Cardiac atrium fibroblast (primary cell): ENCODE measurements around a stretch of chr16.

DNA sequence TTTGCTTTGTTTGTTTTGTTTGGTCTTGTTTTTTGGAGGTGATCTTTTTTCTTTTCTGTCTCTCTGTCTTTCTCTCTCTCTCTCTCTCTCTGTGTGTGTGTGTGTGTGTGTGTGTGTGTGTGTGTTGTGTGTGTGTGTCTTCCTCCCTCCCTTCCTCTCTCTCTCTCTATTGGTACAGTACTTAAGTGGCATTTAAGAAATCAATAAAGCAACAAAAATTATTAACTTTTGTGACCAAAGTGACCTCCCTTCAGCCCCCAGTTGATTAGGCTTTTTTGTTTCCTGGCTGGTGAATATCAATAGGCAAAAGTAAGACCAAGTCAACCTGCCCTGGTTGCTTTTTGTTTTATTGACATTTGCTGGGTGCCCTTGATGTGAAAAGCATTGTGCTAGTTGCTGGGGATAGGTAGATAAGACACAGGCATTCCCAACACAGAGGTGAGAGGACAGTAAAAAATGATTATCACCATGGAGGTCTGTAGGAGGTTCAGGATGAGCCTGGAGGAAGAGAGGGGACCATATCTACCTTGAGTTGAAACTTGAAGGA, 16.7 kb upstream of the TAT start:
- RAMPAGE, long total RNA = no peak

GRCh38 chr16:71626760-71627290, 841 bp downstream of the MARVELD3 start:
- RAMPAGE, long total RNA = no peak

- RAMPAGE, long total RNA = no peak
Measured at GRCh38 chr16:71684250-71684767, 40.2 kb downstream of the PHLPP2 start.

DNA sequence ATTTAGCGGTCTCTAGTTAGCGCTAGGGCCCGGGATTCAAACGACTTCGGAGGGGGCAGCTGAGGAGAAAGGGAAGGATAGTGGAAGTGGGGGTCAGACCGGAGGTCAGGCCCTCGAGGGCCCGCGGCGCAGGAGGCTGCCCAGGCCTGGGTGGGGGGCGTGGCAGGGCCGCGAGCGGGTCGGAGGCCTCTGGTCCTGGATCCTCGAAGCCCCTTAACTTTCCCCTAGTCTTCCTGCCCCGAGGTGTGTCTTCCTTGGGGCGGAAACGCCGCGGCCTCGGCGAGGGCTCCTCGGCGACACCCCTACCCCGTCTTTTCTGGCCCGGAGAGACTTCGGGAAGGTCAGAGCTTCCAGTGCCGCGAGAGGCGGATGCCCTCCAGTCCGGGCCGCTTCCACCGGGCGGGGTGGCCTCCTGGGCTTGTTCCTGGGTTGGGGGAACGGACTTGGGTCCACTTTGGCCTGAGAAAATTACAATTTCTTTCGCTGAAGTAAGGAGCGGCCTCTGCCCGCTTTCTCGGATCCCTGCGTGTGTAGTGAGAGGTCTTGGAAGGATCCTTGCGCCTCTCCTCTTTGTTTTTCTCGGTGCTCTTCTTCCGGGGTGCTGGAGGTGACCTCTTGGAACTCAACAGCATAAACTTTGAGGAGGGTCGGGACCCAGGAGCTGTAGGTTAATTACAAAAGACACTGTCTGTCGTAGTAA, 468 bp downstream of the IST1 start:
- RAMPAGE, long total RNA = no peak

DNA sequence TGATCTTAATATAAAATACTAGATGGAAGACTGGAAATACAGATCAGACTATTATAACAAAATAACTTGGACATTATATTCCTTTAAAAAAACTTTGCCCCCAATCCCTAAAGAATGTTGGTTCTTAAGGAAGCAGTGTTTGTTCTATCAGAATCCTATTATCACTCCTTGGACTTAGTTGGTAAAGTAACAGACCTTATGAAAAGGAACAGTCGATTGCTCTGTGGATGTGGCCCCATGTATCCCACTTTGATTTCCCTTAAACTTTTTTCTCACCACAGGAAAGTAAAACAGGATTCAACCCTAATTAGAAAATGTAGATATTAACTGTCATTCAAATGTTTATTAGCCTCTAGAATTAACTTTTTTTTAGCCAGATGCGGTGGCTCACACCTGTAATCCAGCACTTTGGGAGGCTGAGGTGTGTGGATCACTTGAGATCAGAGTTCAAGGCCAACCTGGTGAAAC, 31.6 kb downstream of the IST1 start:
- RAMPAGE, long total RNA = no peak

GRCh38 chr16:71999534-72000105, 582 bp downstream of the PKD1L3 start:
- RAMPAGE, long total RNA = no peak

GRCh38 chr16:72064419-72064761, 1.4 kb downstream of the HPR start:
- RAMPAGE, long total RNA = no peak

- RAMPAGE, long total RNA = no peak
Measured at GRCh38 chr16:72098702-72099369, 5.2 kb downstream of the DHX38 start.

DNA sequence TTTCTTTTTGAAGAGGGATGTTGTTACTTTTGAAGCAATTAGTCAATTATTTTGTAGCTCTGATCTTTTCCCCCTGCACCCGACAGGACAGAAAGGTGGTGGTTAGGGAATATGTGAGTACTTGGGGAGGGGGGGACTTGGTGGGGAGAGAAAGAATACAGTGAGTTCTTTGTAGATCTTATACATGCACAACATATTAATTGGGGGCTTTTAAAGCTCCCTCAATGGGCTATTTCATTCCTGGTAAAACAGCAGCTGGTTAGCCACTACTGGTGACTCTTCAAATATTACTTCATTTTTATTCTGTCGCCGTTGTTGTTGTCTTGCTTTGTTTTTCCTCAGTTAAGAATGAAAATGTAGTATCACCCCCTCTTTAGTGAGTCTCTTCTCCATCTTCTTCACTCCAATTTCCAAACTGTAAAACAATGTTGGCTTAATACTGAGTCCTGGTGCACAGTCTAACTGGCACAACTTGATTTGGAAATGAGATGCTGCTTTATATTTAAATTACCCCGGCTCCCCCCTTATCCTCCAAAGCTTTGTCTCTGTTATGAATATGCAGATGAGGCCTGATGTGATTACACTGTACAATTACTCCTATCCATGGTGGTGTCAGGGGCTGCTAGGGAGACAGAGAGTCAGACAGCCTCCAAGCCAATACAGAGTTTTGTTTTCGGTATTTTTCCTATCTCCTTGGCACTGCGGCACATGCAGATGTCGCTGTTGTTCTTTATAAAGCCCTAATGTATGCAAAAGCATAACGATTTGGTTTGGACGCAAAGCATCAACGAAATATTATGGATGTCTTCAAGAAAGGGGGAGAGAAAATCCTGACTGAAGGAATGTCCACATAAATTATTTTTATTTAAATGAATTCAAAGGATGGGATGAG, 256.9 kb upstream of the PMFBP1 start:
- RAMPAGE, long total RNA = no peak

- RAMPAGE, long total RNA = no peak
Measured at GRCh38 chr16:72788303-72788996, 259.5 kb downstream of the ZFHX3 start.

DNA sequence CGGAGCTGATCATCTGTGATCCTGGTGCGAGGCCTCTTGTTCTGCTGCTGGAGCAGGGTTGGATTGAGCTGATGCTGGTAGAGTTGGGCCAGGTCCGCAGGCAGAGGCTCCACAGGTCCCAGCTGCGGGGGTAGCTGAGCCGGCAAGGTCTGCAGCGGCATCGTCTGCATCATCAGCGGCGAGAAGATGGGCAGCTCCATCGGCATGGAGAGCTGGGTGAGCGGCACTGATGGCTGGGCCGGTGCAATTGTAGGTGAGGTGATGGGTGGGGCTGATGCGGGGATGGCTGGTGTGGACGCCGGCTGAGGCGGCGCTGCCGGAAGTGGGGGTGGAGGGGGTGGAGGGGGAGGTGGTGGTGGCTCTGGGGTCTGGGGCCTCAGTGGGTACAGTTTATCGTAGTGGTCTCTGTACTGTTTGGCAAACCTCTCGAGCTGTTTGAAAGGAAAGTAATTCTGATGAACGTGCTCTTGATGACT, 251.7 kb downstream of the ZFHX3 start:
- RAMPAGE, long total RNA = no peak

GRCh38 chr16:72797902-72798664, 249.8 kb downstream of the ZFHX3 start:
- RAMPAGE, long total RNA = no peak

- RAMPAGE, long total RNA = no peak
Measured at GRCh38 chr16:72836054-72836572, 211.8 kb downstream of the ZFHX3 start.

GRCh38 chr16:72858551-72859547, 189.1 kb downstream of the ZFHX3 start:
- RAMPAGE, long total RNA = no peak

DNA sequence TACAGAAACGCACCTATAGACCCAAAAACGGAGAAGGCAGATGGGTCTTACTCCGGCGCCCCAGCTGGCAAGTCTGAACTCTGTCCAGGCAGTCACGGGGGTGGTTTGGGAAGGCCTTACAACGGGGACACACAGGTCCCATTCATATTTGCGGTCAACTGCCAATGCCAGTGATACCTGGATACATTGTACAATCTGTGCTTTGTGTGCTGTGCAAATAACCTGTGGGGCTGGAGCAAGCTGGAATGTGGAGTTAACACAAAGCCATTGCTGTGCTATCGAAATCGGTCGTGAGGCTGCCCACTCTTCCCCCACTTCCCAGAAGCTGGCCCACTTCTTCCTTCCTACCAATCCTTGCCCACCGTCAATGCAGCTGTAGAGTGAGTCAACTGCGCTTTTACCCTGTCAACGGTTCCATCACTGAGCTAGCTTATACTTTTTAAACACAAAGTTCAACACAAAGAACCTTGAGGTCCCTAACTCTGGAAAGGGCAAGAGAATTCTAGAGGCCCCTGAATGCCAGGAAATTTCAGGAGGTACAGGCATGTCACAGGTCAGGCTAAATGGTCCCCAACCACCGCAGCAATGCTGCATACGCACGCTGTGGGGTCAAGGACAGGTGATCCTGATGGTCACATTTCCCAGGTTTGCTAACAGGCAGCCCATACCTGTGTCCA, 122.9 kb downstream of the ZFHX3 start:
- RAMPAGE, long total RNA = no peak

GRCh38 chr16:72937128-72937930, 110.6 kb downstream of the ZFHX3 start:
- RAMPAGE, long total RNA = no peak

GRCh38 chr16:73027577-73028011, 20.3 kb downstream of the ZFHX3 start:
- RAMPAGE, long total RNA = no peak

DNA sequence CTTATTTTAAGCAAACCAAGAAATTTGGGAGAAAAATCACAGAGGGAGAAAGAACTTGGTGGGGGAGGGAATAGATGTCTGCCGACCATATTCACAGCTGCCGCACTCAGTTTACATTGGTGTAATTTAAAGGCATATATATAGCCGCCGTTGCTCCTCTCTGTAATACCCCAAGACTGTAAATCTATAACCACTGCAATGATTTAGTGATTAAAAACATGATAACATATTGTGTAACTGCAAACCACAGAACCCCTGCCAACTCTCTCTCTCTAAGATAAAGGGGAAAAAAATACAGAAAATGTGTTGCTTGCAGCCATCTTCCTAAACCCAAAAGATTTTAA, 6.7 kb upstream of the ZFHX3 start:
- RAMPAGE, long total RNA = no peak

DNA sequence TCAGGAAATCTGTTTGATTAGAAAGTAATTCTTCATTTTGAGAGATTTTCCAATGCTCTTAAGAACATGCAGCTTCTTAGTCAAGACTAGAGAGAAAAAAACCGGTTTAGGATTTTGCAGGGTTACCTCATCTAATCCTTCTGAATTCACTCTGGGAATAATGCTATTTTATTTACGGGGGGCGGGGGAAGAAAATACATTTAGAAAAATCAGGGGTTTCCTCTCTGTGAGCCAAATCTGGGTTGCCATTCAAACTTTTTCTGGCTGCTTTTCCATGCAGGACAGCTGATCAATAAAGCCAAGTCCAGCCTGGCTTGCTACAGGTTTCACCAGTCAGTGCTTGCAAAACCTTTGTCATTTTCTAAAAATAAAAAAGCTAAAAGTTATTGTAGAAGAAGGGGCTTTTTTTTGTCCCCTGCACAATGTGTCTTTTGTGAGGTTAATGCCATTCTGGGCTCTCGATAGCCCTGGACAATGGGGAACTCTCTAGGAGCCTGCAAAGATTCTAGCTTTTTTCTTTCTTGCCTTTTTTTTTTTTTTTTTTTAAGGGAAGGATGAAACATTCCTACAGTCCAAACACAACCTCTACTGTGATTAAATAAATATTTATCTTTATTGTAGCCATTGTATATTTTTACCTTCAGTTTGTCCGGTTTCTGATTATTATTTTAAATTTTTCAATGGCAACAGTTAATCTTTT, 13.1 kb upstream of the ZFHX3 start:
- RAMPAGE, long total RNA = no peak

- RAMPAGE, long total RNA = no peak
Measured at GRCh38 chr16:73062879-73063649, 15.1 kb upstream of the ZFHX3 start.